A375 (cell line): Measurements from ENCODE around the gene UNC119B.

GRCh38 chr12:120193451-120193688 is 1.1 kb downstream of the GCN1 start:
- RAMPAGE, long total RNA: no peak

- RAMPAGE, long total RNA: no peak
Measured at GRCh38 chr12:120222495-120222993, 21.6 kb upstream of the RPLP0 start.

DNA sequence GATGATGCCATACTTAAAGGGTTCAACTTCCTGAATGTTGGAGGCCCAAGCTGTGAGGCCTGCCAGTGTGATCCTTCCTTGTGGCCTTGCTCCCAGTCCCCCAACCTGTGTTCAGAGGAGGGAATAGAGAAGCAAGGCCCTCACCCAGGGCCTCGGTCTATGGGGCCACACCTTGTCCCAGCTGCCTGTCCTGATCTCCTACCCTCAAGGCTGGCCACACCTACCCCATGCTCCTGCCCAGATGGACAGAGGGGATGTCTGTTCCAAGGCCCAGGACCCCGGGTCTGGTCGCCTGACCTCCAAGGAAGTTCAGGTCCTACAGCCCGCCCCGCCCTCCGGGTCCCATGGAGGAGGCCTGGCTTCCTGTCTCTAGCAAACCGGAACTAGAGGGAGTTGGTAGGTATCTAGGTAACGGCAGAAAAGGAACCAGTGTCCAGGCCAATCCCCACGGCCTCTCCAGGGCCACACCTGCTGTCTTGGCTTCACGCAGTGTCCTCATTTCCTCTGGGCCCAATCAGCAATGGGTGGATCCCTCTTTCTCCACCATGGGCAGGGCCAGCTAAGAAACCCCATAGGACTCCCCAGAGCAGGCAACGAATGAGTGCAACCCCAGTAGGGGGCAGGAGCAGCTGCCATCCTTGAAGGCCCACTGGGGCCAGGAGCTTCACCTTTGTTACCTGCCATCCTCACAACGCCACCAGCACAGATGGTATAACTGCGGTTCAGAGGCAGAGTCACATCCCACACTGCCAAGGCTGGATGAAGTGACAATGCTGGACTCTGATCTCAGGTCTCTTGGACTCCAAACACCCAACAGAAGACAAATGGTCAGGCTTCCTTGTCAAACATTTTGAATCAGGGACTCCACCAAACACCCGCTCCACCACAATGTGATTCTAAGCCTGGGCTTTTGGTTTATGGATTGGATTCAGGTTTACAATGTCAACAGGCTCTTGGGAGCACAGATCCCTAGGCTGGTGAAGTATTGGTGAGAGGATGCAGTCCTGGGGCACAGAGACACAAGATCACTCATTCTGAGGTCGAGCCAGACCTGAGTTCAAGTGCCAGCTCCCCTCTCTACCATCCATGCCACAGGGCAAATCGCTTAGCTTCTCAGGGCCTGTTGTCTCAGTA is 25.1 kb upstream of the RPLP0 start:
- RAMPAGE, long total RNA: no peak

GRCh38 chr12:120237666-120238408 is 27.7 kb downstream of the PXN start:
- RAMPAGE, long total RNA: no peak

DNA sequence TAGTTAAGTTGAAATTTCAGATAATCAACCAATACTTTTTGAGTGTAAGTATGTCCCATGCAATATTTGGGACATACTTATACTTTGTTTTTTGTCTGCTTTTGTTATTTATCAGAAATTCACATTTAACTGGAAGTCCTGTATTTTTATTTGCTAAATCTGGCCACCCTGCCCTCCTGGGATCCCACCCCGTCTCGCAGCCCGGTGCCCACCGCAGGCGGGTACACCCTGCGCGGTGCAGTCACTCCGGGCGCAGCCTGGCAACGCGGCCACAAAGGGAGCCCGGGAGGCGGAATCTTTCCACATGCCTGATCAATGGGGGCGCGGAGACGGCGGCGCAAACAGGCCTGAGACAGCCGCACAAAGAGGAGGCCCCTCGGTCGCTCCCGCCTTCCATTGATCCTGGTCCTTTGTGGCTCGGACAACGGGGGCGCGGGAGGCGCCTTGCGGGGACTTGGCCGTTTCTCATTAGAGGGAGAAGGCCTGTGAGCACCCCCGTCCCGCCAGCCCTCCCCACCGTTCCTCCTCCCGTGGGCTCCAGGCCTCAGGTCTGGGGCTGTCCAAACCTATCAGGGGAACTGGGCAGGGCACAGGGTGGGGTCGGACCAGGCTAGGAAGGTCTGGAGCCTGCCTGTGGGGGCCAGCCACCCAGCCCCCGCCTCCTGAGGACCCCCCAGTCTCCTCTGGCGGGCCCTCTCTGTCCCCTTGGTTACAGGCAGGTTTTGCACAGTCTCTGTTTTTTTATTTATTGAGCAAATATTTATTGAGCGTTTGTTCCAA is 28.8 kb upstream of the MSI1 start:
- RAMPAGE, long total RNA: no peak

GRCh38 chr12:120536418-120536966 is 2.3 kb downstream of the RNF10 start:
- RAMPAGE, long total RNA: no peak

DNA sequence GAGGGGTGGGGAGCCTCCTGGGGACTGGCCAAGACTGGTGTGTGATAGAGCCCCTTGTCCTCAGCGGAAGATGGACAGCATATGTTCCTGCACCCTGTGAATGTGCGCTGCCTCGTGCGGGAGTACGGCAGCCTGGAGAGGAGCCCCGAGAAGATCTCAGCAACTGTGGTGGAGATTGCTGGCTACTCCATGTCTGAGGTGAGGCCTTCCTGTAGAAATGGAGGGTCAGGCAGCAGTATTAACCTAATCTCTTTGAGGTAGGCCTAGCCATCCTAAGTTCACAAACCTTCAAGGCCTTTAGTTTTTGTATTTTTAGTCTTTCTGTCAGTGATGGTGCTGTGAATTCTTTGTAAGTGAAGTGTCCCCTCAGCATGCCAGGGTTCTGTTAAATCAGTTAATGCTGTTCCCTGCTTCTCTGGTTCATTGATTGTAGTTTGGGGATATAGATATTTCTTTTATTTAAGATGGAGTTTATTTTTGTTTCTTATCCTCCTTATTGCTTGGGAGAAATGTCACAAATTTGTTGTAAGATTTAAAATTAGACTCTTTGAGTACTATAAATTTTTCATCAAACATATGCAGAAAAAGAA is 17.4 kb downstream of the POP5 start:
- RAMPAGE, long total RNA: no peak

GRCh38 chr12:120570646-120571699 is 10.2 kb downstream of the POP5 start:
- RAMPAGE, long total RNA: no peak

GRCh38 chr12:120648853-120649745 is 8.7 kb downstream of the CABP1 start:
- RAMPAGE, long total RNA: no peak

DNA sequence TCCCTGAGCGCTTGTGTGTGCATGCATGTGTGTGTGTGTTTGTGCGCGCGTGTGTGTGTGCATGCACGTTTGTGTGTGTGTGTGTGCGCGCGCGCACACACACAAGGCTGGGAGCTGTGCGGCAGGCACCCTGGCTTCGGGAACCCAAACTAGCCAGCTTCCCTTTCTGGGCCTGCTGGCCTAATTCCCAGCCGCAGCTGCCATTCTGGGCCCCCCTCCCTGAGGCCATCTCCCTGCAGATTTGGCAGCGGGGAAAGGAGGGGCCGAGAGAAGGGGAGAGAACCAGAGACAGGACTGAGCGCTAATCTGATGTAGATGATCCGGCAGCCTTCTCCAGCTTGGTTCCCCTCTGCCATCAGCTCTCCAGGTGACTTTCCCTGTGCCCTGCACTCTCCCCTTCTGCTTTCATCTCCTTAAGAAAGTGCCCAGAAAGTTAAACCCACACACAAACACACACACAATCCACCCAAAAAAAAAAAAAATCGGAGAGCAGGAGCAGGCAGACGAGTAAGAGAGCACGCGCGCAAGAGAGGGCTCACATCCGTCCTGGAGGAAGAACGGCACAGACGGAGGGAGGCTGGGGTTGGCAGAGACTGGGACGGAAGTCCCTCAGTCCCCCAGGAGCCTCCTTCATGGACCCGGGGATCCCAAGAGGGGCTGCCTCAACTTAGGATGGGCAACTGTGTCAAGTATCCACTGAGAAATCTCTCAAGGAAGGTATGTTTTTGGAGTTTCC is 9.7 kb downstream of the CABP1 start:
- RAMPAGE, long total RNA: no peak

DNA sequence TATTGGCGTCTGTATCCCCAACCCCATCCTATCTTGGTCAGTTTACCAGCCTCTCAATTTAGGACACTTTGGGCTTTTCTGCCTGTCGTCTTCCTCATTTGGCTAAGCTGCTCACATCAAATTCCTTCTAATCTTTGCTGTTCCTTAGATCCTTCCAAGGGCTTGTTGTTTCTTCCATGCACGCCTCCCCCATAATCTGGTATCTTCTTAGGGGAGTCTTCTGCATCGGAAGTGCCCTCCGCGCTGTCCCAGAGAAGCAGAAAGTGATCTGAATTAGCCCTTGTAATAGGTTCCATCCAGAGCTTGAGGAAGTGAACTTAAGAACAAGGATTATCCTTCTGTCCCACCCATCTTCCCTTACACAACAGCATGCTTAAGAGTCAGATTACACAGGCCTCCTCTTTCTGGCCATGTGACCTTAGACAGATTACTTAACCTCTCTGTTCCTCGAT is 11.2 kb downstream of the CABP1 start:
- RAMPAGE, long total RNA: no peak

GRCh38 chr12:120684470-120684824 is 2.5 kb upstream of the MLEC start:
- RAMPAGE, long total RNA: no peak

- RAMPAGE, long total RNA: no peak
Measured at GRCh38 chr12:120689387-120690140, 2.6 kb downstream of the MLEC start.

- RAMPAGE, long total RNA: no peak
Measured at GRCh38 chr12:120709873-120710832, at the start of gene UNC119B. UNC119B (plus strand) TSS chr12:120710458.

DNA sequence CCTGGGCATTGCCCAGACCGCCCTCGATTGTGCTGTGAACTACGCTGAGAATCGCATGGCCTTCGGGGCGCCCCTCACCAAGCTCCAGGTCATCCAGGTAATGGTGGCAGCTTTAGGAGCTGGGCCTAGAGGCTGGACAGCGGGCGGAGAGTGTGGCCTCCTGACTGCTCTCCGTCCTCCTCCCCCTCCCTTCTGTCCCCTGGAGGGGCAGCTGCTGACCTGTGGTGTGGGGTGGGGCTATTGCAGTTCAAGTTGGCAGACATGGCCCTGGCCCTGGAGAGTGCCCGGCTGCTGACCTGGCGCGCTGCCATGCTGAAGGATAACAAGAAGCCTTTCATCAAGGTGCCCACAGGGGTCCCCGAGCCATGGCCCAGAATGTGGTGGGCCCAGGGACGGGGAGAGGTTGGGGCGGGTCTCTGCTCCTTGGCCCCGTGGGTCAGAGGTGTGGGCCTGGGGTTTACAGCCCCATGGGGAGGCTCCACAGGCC is 13.0 kb downstream of the ACADS start:
- RAMPAGE, long total RNA: no peak

DNA sequence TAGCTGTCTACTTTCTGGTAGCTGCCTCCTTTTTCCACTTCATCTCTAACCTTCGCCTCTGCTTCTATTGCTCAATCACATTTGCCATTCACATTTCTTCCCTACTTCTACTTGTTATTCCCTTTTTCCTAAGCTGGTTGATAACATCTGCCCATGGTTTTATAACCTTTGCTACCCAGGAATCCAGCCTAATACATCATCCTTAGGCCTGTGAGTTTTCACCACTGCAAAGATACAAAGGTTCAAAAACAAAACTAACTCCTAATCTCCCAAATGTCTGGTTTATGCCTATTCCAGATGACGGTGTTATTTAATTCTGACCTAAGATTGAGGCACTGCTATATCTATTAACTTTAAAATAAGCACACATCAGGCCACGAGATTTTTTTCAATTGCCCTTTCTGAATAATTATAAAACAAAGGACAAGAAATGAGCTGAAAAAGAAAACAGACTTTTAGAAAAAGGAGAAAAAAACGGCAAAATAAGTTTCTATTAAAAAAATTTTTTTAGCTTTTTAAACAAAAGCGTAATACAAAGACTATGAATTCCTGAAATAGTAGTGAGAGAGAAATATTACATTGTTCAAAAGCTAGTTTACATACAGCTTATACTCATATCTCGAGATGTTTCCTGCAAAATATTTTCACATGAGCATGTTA is 13.0 kb downstream of the SPPL3 start:
- RAMPAGE, long total RNA: no peak

- RAMPAGE, long total RNA: no peak
Measured at GRCh38 chr12:121047535-121047951, 8.5 kb upstream of the OASL start.

DNA sequence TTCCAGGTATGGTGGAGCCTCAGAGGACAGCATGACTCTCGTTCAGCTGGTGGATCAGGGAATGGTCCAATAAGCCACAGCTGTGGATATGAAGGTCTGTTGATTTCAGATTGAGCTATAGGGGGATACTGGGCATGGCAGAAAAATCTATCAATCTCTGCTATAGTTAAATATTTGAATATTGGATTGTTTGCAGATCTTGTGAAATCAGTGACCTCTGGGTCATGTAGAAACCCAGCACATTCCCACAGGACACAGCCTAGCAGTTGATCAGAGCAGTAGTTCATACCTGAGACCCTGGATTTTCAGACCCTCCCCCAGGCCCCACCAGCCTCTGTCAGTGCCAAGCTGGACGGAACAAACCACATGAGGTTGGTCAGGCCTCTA is 15.8 kb upstream of the P2RX7 start:
- RAMPAGE, long total RNA: no peak

DNA sequence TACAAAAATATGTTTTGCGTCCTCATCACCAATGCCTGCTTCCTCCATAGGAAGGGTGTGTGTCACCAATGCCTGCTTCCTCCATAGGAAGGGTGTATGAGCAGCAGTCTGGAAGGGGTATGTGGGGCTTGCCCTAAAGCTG is 1.4 kb downstream of the CAMKK2 start:
- RAMPAGE, long total RNA: no peak

DNA sequence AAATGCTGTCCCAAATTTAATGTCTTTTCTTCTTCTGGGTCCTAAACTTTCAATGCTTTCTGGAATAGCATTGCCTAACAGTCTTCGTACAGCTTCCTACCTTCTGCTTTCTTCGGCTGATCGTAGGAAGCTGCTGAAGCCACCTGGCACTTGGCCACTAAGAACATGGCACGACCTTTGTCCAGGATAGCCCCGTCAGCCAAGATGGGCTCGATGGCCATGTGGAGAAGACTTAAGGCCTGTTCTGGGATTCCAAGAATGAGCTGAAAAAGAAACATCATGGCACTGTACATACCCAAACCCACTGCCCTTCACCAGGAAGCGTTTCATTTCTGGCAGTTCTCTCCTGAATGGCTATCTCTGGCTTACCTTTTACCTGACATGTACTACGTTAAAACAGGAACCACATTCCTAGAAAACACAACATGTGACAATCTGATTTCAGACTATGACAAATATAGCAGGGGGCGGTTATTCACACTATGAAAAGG is 13.1 kb upstream of the CAMKK2 start:
- RAMPAGE, long total RNA: no peak